Brain (tissue), 1 donor: ENCODE measurements around a stretch of chr6.

DNA sequence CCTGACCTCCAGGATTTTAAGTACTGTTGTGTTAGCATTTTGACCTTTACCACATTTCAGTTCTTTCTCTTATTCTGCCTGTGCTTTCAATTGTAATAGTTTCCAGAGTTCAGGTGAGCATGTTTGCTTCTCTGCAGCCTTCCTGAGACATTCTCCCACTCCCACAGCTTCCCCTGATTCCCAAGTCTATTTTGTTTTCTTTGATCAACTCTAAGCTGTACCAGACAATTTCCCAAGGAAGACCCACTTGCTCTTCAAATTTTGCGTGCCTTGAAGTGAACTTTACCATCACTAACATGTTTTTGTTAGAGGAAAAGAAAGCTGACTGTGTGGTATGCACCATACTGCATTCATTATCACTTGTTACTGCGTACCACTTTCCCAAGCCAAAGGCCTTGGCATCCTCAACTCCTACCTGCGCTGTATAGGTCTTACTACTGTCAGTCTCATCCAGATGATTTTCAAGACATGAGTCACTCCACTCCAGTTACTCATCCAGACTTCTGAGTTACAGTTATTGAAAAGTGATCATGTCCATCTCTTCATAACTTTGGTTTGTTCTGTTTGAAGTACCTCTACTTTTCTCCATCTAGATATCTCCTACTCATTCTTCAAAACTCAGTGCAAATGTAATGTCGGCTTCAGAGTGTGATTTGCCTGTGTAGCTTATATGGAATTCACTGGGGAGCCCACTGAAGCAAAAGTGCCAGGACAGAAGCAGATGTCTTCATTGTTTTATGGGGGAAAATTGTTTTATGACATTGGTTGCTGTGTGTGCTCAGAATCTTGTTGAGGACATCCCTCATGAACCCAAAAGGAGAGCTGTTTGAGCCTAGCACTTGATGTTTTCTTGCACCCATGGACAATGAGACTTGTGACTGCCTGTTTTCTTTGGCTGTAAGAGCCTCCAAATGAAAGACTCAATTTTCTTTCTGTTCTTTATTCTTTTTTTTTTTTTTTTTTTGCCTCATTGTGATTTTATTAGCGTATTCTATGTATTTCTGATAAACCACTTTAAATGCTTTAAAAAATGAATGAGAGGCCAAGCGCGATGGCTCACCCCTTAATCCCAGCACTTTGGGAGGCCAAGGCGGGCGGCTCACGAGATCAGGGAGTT lies 5.3 kb downstream of the RPS12 start:
- RRBS, result no CpG with 5 or more reads among the region's 10 CpGs

- RRBS, result no CpG with 5 or more reads among the region's 5 CpGs
Measured at GRCh38 chr6:132821426-132821922, 7.1 kb downstream of the RPS12 start.

- RRBS, result no CpG with 5 or more reads among the region's 6 CpGs
Measured at GRCh38 chr6:133369982-133370327, 128.8 kb downstream of the EYA4 start.

- RRBS, result no CpG with 5 or more reads among the region's 4 CpGs
Measured at GRCh38 chr6:133894866-133895383, 6.0 kb downstream of the TCF21 start.

GRCh38 chr6:133895433-133896697 lies 7.0 kb downstream of the TCF21 start:
- RRBS, result no CpG with 5 or more reads among the region's 53 CpGs

DNA sequence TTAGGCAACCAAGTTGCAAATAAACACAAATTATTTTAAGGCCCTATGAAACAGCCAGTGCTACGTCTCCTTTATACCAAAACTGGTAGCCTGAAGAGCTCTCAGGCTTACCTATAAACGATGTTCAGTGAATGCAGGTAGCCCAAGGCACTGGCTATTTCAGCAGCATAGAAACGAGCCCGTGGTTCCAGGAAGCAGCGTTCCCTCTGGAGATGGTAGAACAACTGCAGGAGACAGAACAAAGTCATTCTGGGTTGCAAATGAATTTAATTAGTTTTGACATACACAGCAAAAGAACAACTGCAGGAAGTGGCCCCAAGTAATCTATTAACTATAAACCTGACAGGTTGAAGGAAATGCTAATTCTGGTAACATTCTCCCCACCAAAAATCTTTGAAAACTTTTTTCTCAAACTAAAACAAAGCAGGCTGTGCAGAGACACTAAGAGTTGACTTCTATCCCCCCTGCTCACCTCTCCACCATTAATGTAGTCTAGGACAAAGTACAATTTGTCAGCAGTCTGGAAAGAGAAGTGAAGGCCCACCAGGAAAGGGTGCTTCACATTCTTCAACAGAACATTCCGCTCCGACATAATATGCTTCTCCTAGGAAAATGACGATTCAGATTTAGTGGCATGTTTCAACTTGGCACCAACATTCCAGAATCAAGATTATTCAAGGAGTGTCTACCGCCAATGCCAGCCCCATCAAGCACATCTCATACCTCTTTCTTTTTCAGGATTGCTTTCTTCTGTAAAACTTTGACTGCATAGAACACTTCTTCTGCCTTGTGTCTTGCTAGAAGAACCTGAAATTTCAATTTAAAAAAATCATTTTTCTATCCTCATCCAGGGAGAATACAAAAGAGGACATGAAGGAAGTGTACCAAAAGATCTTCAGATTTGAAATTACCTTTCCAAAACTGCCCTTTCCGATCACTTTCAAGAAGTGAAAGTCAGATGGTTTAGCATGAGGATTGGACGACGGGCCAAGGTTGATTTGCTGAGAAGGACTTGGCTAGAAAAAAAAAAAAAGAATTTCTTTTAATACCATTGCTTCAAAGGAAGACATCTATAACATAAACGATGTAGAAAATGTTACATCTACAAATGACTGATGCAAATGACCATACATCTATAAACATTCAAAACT lies 120.5 kb upstream of the SLC2A12 start:
- RRBS, result no CpG with 5 or more reads among the region's 13 CpGs

DNA sequence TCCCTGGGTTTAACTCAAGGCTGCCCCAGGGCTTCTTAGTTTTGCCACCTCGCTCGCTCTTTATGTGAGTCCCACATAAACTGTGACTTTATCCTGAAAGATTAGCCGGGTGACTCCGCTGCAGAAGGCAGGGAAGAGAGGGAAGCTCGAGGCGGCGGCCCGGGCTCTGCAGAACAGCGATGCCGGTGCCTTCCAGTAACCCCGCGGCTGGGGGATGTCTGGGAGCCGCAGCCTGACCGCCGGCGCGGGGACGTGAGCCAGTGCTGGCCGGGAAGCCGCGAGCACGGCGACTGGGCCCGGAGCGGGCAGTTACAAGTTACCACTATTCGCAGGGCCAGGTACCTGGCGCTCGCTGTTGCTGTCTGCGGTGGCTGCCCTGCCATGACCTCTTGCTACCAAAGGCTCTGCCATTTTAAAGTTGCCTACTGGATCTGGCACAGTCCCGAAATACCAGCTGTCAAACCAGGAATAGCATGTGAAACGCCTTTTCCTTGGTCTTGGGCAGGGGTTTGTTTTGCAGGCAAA lies 123.9 kb upstream of the SLC2A12 start:
- RRBS, result 3% methylated on average over 12 of the region's 31 CpGs

- RRBS, result 2% methylated on average over 1 of the region's 37 CpGs
Measured at GRCh38 chr6:134177998-134179133, 125.9 kb upstream of the SLC2A12 start.

- RRBS, result no CpG with 5 or more reads among the region's 24 CpGs
Measured at GRCh38 chr6:134347749-134349030, 30.3 kb upstream of the SGK1 start.

- RRBS, result no CpG with 5 or more reads among the region's 4 CpGs
Measured at GRCh38 chr6:134373440-134373830, 55.5 kb upstream of the SGK1 start.

GRCh38 chr6:134375013-134375535 lies 57.2 kb upstream of the SGK1 start:
- RRBS, result no CpG with 5 or more reads among the region's 3 CpGs

DNA sequence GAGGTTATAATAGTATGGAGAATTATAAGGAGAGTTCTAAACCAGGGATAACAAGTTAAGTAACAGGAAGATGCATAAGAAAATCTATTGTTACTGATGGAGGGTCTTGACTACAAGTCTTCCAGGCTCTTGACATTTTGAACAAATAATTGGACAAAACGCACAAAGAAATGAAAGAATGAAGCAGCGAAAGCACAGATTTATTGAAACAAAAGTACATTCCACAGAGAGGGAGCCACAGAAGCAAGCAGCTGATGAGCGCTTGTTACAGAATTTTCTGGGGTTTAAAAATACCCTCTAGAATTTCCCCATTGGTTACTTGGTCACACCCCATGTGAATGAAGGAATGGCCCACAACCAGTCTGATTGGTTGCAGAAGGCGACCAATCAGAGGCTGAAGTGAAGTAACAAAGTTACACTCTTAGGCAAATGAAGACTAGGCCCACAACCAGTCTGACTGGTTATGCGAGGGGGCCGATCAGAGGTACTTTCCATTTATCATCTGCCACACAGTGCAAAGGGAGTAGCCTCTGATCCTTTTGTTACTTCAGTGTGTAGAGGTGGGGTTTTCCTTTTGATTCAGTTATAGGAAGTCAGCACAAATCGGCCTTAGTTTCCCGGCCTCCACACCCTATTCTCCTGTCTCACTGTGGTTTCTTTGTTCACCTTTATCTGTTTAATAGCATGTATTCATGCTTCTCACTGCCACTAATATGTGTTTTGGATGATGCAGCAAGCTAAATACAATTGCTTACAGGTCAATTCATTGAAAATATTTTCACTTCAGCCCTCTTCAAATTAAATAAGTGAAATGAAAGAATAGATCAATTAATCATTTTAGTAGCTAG lies 61.1 kb upstream of the SGK1 start:
- RRBS, result no CpG with 5 or more reads among the region's 8 CpGs

- RRBS, result no CpG with 5 or more reads among the region's 8 CpGs
Measured at GRCh38 chr6:134464527-134465083, 146.7 kb upstream of the SGK1 start.

DNA sequence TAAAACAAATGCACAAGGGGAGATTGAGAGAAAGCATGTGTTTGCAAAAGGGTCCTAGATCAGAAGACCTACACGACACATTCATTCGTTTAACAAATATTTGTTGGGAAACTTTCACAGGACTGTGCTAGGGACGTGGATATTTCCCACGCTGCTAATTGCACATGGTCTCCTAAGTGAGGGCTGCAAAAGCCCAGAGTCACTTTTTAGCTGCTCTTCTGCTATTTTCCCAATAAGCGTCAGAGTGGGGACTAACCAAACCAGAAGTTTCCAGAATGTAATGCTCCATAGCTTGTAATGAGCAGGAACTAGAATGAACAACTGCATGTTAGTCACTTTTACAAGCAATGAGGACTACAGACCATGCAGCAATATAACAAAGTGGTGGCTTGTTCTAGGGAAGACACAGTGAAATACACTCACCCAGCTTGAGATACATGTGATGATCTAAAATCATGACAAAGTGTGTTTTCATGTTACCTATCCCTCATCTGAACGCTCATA lies 314.0 kb upstream of the SGK1 start:
- RRBS, result no CpG with 5 or more reads among the region's 6 CpGs

- RRBS, result no CpG with 5 or more reads among the region's 30 CpGs
Measured at GRCh38 chr6:134632913-134633653, 315.2 kb upstream of the SGK1 start.

- RRBS, result no CpG with 5 or more reads among the region's 4 CpGs
Measured at GRCh38 chr6:134636461-134636829, 313.5 kb downstream of the ALDH8A1 start.

DNA sequence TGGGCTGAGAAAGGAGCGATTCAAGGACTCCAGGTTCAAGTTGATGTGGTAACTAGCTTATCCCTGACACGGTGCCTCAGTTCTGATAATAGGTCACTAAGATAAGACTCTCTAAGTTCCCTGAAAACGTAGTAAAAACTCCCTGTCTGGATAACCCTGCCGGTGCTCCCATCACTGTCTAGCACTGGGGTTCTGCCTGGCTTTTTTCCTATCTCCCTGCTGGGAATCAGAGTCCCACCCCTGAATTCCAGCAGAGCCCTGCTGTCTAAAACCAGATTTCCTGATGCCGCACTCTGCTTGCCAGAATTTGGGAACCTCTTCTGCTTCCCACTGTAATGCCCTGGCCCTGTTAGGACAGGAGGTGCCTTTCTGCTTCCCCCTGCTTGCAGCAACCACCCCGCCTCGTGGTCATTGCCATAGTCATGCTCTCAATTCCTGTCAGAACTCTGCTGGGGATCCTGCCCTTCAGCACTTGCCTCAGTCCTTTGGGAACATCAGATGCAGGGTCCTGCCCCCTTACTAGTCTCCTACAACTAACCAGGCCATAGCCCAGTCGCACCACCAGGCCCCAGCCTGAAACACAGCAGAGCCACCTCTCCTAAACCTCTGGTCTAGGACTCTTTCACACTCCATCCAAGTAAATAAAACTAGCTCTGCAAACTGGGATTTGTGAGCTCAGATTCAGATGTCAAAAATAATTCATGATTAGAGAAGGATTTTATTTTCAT lies 47.5 kb downstream of the ALDH8A1 start:
- RRBS, result no CpG with 5 or more reads among the region's 8 CpGs

- RRBS, result no CpG with 5 or more reads among the region's 8 CpGs
Measured at GRCh38 chr6:135087607-135088337, 33.1 kb upstream of the HBS1L start.

DNA sequence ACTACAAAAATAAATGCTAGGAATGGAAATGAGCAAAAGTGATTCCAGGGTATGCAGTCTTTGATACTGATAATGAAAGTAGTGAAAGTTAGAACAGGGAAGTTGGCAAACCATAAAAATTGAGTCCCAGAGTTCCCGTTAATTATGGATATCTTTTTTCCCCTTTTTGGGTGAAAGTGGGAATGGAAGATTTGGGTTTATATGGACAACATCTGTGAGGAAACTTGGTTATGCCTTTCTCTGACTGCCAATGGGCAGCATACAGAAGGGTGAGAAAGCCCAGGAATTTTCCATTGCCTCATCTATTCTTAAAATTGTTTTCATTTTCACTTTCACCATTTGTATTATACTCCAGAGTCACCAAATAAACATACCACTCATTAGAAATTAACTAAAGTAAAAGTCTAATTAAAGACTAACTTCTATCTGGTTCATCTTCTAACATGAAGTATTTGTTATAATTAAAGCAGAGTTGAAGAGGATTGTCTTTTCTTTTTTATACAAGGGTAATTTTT lies 35.6 kb upstream of the MYB start:
- RRBS, result no CpG with 5 or more reads among the region's 1 CpG

- RRBS, result no CpG with 5 or more reads among the region's 1 CpG
Measured at GRCh38 chr6:135269546-135269969, 88.5 kb downstream of the MYB start.